ENCODE measurements around a stretch of chr5.

- PRO-cap: no peak
Observed at GRCh38 chr5:57102872-57103213, 71.0 kb upstream of the GPBP1 start.

DNA sequence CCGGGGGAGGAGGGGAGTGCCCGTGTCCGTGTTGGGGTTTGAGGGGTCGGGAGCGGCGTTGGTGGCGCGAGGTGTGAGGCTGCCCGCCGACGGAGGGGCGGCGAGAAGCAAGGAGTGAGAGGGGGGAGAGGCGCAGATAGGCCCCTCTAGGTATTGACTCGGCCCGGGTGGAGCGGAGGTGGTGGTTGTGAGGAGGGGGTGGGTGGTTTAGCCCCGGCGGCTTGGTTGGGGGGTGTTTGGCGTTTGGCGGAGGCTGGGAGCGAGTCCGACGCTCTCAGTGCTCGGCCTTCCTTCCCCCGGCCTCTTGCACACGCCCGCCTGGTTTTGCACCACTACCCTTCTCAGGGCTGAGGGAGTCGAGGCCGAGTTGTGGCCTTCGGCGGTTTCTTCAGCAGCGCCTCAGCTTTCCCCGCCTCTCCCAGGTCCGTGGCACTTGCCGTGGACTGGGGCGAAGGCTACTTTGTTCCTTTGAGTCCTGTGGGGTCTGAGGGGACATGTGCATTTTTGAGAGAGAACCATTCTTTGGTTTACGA, 451 bp downstream of the GPBP1 start:
- PRO-cap: bidirectional peak, plus-strand start at position 429 of the sequence, minus-strand start at position 445 of the sequence

DNA sequence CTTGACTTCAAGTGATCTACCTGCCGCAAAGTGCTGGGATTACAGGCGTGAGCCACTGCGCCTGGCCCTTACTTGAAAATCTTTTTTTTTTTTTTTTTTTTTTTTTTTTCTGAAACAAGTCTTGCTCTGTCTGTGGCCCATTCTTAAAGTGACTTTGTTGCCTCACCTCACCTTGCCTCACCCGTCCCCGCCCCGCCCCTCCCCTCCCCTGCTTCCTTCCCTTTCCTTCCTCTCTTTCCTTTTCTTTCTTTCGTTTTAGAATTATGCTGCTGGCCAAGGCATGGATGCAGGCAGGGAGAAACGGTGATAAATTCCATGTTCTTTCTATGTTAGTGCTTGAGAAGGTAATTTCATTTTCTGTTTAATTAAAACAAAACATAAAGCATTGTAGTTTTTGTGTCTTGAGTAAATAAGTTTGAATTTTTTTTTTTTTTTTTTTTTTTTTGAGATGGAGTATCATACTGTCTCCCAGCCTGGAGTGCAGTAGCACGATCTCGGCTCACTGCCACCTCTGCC, 26.1 kb downstream of the GPBP1 start:
- PRO-cap: no peak

- PRO-cap: no peak
Observed at GRCh38 chr5:57889399-57889941, 406.9 kb upstream of the ACTBL2 start.

DNA sequence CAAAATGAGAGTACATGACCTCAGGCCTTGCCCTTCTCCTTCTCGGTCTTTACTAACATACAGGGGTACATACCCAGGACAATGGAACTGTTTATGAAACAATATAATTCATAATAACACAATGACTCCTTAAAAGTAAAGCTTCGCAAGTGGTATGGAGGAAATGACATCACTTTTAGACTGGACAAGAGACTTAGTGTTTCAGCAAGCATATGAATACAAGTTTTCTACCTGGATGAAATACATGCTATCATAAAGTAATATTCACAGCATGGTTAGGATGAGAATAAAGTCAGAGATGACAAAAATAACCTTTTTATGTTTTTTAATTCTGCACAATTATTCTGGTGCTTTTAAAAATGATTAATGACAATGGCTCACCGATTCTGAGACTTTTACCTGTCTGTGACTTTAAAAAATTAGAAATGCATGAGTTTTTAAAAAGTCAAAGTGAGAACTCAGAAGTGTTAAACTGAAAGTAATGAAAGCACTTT, 386.5 kb downstream of the PLK2 start:
- PRO-cap: no peak

DNA sequence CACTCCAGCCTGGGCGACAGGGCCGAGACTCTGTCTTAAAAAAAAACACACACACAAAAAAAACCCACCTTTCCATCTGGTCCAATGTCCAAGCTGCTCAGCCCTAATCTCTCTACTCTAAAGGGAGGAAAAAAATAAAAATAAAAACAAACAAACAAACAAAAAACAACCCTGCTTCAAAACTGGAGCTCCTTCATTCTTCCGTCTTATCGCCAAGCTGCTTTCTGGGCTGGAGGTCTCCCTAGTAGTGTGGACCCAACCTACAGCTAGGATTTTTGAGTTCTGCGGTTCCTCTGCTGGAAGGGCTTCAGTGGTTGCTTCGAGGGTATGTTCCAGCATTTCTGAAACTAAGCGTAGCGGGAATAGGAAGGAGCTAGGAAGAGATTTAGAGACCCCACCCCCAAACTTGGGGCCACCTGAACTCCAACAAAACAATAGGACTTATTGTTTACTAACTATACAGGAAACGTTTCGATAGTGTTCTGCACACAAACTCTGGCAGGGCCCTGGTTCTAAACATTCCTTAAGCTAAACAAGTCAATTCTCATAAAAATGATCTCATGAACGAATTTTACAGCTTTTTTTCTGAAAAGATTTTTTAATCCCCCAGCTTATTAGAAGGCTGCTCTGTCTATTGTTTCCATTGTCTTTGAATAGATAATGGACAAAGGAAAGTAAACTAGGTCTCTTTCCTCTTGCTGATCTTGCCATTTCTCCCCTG, 346.7 kb downstream of the PLK2 start:
- PRO-cap: no peak

GRCh38 chr5:58244762-58245354, 215.0 kb downstream of the PLK2 start:
- PRO-cap: no peak

DNA sequence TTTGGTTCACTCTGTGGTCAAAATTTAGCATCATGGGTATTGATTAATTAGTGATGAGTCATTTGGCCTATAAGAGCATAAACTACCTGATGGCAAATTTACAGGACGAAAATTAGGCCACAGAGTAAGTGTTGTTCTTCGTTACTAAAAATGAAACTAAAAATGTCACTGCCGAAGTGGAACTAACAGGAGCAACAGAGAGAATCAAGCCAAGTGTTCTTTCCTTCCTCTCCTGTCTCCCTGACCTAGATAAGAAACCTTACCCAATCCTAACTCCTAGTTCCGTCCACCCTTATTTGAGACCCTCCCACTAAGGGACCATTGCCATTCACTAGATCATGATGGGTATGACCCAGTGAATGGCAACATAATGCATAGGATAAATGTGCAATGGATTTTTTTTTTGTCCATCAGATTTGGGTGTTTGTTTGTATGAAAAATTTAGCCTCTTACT, 176.9 kb downstream of the RAB3C start:
- PRO-cap: no peak

- PRO-cap: no peak
Observed at GRCh38 chr5:58999593-59000443, 416.9 kb downstream of the RAB3C start.

GRCh38 chr5:59018790-59019771, 436.2 kb downstream of the RAB3C start:
- PRO-cap: no peak

DNA sequence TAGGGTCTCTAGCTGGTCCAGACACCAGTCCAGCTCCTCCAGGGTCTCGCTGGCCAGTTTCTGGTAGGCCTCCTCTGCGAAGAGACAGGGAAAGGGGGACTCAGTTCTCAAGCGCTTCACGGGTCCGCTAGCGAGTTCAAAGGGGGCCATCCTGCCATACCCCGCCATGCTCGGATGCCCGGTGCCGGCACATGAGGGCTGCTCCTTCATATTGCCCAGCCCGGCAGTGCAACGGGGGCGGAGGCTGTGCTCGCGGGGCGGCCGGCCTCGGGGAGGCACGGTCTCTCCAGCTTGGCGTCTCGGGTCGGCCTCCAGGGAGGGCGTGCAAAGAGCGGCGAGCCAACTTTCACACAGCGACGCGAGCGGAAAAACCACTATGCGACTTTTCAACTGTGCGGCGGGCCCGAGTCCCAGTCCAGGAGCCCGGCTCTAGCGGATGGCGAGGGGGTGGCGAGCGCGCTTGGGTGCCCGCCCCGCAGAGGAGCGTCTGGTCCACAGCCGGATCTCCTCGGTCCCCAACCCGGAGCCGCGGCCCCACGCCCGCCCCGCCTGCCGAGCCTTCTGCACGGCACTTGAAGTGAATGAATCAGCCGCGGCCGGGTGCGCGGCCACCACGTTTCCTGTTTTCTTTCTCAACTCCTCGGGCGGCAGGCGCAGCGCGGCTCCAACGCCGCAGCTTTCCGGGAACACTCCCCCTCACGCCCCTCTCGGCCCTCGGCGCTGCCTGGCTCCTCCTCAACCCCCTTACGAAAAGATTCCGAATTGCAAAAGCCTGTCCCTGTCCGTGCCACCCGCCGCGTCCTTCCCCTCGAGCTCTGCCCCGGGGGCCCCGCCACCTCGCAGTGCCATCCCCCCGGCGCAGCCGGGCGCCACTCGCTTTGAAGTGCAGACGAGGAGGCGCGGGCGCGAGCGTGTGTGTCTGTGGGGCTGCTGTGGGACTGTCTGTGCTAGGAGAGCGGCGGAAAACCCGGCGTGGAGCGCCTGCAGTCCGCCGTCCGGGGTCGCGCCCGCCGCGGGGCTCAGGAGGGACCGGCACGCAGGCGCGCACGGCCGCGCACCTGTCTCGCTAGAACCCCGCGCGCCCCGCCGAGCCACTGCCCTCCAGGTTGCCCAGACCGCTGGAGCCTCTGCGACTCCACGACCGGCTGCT, 456.4 kb downstream of the RAB3C start:
- PRO-cap: bidirectional peak, plus-strand start at position 635 of the sequence, minus-strand start at position 574 of the sequence; bidirectional peak, plus-strand start at position 986 of the sequence, minus-strand start at position 940 of the sequence

DNA sequence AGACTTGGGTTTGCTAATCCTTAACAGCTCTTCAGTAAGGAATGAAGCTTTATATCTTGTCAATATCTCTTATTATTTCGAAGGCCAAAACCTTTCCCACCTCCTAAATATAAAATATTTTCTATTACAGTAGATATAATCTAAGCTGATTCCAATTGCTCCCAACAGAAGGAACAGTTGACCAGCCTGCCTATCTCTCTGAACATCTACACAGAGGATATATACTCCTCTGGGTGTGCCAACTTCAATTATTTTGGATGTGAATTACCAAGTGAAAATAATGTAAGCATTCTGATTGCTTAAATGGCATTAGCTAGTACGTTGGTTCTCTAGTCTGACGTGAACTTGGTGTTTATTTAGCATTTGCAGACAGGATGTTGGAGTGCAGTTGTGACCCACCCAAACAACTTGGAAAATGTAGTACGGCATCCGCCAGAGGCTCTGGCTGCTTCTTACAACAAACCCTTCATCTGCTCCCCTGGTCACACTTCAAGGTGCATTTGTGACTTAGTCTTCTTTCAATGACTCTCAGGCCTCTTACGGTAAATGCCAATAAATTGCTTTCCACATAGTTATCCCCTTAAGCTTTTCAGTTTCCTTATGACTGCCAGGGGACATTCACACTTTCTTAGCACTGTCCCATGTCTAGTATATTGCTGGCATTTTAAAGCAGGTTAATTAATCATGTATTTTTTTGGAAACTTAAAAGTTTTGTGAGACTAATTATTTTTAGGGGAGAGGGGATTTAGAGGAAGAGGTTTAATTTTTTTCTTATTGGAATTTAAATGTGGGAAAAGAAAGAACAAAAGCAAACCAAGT, 616.6 kb downstream of the PDE4D start:
- PRO-cap: no peak

DNA sequence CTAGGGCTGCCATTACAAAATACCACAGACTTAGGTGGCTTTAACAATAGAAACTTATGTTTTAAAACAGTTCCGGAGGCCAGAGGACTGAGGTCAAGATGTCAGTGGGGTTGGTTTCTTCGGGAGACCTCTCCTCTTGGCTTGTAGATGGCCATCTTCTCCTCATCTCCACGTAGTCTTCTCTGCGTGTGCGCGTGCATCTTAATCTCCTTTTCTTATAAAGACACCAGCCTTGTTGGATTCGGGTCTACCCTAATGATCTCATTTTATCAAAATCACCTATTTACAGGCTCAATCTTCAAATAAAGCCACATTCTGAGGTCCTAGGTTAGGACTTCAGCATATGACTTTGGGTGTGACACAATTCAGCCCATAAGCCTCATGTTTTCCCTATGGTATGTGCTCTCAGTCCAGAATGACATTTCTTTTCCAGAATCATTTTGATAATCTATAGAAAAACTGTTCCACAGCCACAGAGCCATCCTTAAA, 562.3 kb downstream of the PDE4D start:
- PRO-cap: no peak

- PRO-cap: no peak
Observed at GRCh38 chr5:59450661-59451628, 442.6 kb downstream of the PDE4D start.

DNA sequence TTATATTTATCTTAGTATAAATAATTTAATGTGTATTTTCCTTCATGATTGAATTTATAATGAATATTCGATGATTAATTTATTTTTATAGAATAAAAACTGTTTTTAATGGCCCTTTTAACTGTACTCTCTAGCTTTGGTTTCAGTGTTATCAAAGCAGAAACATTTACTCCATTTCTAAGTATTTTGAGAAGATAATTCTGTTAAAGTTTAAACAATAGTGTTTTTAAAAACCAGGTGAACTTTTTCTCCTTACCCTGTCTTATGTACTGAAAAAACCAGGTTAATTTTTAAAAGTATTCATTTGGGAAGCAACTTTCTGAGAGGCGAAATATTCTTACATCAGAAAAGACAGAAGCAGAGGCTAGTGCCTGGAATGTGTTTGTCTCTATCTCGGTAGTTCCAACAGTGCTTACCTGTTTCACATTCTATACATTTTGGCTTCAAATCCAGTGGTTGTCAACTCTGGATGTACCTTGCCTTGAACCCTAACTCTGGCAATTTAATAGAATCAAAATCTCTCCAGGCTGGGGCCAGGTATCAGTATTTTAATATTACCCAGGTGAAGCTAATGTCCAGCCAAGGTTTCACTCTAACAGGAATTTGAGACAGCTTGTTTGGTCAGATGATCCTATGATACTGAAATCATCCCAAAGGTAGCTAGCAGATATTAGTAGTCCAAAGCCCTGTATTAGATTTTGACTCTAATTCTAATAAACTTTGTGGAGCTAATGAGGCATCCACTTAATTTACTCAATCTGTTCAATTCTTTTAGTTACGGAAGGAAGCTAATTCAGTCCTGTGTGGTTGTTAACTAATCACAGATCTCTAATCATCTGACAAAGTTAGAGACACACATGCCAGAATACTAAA, 434.3 kb downstream of the PDE4D start:
- PRO-cap: no peak

DNA sequence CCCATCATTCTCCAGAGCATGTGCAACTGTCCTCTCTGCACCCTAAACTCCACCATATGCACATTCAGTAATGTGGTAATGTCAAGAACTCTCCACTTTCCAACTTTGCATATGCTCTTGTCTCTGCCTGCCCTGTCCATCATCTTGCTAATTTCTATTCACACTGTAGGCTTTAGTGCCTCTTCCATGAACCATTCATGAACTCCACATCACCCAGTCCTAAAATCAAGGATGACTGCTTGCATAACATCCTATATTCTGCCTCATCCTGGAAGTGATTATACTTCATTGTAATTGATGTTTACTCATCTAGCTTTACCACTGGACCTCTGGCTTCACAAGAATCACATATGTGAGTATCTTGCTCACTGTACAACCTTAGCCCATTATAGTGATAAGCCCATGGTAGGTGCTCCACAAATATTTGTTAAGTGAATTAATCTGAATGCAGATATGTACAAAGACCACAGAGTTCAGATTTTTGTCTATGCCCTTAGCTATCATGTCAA, 354.7 kb downstream of the PDE4D start:
- PRO-cap: no peak

- PRO-cap: no peak
Observed at GRCh38 chr5:59640350-59640907, 253.1 kb downstream of the PDE4D start.

- PRO-cap: no peak
Observed at GRCh38 chr5:59789861-59790308, 103.6 kb downstream of the PDE4D start.

DNA sequence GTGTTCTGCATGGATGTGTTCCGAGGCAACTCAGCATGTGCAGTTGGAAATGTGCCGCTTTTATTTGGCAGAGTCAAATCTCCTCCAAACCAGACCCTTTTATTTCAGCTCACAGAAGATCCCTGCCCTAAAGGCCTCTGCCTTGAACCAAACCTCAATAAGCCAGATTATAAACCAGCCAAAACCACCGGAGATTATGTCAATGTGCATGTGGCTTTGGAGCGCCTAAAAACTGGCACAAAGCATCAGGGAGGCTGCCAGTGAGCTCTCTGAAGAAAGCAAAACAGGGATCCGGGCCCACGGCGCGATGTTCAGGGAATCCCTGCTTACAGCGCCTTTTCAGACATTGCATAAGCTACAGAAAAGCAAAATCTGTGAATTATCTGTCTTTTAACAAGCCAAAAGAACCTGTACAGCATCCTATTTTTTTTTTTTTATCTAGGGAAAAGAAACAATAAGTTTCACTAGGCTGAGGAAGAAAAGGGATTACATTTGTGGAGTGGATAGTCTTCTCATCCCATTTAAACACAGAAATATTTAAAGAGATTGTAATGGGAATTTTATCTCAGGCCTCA, 360.0 kb downstream of the DEPDC1B start:
- PRO-cap: no peak

- PRO-cap: no peak
Observed at GRCh38 chr5:60634811-60635163, 65.2 kb downstream of the DEPDC1B start.